ENCODE results near the gene PFN1.

- RRBS, result no CpG with 5 or more reads among the region's 13 CpGs
Measured at GRCh38 chr17:3960010-3960458, 4.2 kb downstream of the ATP2A3 start.

- RRBS, result no CpG with 5 or more reads among the region's 11 CpGs
Measured at GRCh38 chr17:4083661-4084155, 59.1 kb downstream of the ZZEF1 start.

DNA sequence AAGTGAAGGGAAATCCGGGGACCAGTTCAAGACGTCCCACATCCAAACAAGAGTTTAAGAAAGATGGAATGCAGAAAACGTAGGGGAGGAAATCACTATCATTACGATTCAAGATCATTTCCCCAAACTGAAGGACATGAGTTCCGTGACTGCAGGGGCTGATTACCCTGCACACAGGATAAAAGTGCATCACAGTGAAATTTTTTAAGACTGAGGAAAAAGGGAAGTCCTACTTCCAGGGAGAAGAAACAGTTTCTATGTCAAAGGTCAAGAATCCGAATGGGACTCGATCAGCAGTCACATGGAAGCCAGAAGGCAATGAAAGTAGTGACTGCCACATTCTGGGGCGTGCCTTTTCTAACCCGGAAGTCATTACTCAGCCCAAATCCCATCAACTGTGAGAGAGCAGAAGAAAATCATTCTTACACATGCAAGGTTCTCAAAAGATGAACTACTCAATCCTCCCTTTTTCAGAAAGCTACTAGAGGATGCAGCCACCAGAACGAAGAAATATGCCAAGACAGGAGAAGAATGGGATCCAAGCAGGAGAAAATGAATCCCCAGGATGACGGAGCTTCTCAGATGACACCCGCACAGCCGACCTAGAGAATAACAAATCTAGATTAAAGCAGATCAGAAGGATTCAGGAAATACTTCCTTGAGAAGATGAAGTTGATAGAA, 12.0 kb downstream of the ZZEF1 start:
- RRBS, result no CpG with 5 or more reads among the region's 13 CpGs

GRCh38 chr17:4163950-4164512, 21.0 kb downstream of the CYB5D2 start:
- RRBS, result no CpG with 5 or more reads among the region's 6 CpGs

- RRBS, result no CpG with 5 or more reads among the region's 17 CpGs
Measured at GRCh38 chr17:4247478-4248517, 16.0 kb downstream of the ANKFY1 start.

GRCh38 chr17:4477088-4477682, 21.5 kb upstream of the SPNS2 start:
- RRBS, result no CpG with 5 or more reads among the region's 11 CpGs

- RRBS, result 12% methylated on average over 12 of the region's 61 CpGs
Measured at GRCh38 chr17:4499022-4499503, 382 bp downstream of the SPNS2 start.

DNA sequence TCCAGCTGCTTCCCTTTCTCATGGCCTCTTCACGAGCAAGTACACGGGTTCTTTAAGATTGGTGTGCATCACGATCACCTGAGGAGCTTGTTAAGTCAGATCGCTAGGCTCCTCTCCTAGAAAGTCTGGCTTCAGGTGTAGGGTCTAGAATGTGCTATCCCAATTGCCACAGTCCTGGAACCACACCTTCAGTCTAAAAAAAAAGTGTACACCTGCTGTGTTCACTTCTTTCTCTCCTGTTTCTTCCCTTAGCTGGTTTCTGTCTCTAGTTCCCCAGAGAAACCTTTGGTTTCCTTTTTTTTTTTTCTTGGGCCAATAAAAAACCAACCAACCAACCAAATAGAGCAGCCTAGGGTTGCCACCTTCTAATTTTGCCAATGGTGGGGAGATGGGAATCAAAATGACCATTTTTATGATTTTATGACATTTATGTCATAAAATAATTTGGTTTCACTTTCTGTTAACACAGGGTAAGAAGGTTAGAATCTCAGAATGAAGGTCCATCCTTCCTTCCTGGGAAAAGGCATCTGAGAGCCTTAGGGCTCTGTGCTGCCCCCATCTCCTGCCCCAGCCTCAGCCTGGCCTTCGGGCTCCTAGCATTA, 1.8 kb upstream of the GGT6 start:
- RRBS, result no CpG with 5 or more reads among the region's 5 CpGs

GRCh38 chr17:4641782-4642077, 252 bp upstream of the ALOX15 start:
- RRBS, result no CpG with 5 or more reads among the region's 13 CpGs

DNA sequence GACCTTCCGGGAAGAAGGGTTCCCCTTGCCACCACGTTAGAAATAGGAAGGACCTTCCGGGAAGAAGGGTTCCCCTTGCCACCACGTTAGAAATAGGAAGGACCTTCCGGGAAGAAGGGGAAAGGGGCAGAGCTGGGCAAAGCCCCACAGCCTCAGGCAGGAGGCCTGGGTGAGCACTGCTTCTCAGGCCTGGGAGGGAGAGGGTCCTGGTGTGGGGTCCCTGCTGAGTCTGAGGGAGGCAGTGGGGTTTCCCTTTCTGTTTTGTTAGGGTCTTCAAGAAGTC, 4.3 kb downstream of the ARRB2 start:
- RRBS, result no CpG with 5 or more reads among the region's 5 CpGs

DNA sequence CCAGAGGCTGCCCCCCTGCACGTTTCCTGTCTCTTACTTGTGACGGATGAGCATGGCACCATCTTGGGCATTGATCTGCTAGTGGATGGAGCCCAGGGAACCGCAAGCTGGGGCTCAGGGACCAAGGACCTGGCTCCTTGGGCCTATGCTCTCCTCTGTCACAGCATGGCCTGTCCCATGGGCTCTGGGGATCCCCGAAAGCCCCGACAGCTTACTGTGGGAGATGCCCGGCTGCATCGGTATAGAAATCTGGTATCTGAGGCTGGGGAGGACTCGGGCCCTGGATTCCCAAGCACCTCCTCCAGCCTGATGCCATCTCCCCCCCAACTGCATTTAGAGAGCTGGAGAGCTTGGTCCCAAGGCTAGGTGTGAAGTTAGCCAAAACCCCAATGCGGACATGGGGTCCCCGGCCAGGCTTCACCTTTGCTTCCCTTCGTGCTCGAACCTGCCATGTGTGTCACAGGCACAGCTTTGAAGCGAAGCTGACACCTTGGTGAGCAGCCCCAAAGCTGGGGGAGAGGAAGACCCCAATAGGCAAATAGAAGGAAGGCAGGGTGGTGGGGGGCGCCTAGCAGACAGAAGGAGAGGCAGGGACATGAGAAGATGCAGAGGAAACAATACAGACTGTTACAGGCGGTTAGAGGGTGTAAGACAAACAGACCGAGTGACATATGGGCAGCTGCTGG, 2.0 kb upstream of the CXCL16 start:
- RRBS, result no CpG with 5 or more reads among the region's 16 CpGs

GRCh38 chr17:4744868-4745435, 5.2 kb upstream of the CXCL16 start:
- RRBS, result no CpG with 5 or more reads among the region's 22 CpGs

- RRBS, result no CpG with 5 or more reads among the region's 14 CpGs
Measured at GRCh38 chr17:4768037-4768759, 3.5 kb upstream of the TM4SF5 start.

DNA sequence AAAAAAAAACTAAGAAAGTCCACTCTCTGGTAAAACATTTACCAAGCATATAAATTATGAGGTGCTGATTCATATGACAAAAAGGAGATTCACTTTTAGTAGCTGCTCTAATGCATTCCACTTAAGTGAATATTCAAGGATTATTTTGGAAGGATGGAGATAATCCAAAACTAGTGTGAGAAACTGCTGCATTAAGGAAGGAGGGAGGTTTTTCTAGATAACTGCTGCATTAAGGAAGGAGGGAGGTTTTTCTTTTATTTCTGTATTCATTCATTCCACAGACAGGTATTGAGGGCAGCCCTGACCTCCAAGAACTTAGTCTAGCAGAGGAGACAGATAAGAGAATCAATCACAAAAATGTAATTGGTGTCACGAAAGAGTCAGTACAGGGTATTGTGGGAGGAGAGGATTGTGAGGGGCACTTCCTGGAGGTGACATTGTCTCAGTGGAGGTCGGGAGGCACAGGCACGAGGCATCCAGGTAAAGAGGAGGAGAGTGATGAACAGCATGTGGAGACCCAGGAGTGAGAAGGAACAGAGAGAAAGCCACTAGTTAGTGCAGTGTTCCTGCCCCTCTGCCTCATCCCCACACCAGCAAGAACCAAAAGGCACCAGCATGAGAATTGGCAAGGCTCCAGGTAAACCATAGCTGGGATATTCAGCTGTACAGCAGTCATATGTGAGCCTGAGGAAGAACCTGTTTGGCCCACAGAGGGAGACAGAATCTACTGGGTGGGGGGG, 19.0 kb downstream of the MINK1 start:
- RRBS, result no CpG with 5 or more reads among the region's 3 CpGs

GRCh38 chr17:4858450-4859296, 25.5 kb downstream of the MINK1 start:
- RRBS, result 94% methylated on average over 2 of the region's 11 CpGs

DNA sequence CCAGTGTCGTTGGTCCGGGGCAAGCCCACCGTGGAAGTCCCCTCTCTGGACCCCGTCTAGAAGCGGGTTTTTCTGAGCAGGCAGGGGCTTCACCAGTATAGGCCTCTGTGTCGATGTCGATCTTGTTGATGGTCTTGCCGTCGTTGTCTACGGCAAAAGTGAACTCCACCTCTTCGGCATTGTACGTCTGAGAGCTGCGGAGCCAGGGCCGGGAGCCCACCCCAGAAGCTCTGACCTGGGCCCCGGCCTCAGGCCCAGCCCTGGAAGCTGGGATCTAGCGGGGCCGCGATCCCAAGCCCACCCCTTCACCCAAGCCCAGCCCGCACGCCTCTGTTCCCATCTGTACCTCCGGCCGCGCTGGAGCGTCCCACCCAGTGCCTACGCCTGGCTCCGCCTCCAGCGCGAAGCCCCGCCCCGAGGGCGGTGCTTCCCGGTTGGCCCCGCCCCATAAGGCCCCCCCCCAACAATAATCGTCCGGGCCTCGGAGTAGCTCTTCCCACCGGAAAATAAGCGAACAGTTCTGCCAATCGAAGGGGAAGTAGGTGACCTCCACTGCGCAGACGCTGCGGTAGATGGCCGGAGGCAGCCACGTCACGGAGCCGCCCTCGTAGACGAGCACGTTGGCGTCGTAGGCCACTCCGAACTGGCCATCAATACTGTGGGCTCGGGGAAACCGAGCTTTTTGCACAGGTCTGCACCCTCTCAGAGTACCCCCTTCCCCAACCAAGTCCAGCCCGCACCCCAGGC, 1.3 kb downstream of the CHRNE start:
- RRBS, result 3% methylated on average over 21 of the region's 55 CpGs

DNA sequence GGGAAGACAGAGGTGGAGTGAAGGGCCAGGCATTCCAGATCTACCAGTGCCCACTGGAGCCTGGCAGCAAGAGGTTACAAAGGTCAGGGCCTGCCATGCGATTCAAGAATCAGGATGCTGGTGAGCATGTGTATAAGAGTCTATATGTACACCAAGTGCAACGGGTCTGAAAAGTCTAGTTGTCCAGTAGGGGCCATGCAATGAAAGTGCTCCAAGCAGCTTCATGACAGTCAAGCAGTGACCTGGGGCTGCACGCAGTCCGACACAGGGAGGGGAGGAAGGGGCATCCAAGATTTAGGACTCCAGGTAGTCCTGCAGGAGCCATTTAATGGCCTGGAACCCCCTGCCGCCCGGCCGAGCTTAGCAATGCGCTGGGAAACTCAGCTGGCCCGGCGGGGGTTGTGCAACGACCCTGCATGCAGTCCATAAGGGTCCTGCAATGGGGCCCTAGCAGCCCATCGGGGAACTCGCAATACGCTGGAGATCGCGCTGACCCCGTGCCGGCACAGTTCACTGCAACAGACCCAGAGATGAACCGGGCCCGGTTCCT, 554 bp downstream of the SLC25A11 start:
- RRBS, result 2% methylated on average over 9 of the region's 20 CpGs

- RRBS, result 2% methylated on average over 12 of the region's 51 CpGs
Measured at GRCh38 chr17:4948173-4948624, at the start of gene PFN1. PFN1 (minus strand) TSS chr17:4948530.

- RRBS, result no CpG with 5 or more reads among the region's 9 CpGs
Measured at GRCh38 chr17:4968629-4968904, 950 bp upstream of the SPAG7 start.

GRCh38 chr17:4972187-4972984, 4.8 kb upstream of the SPAG7 start:
- RRBS, result no CpG with 5 or more reads among the region's 23 CpGs